Fallopian tube (tissue), 1 donor: Measurements from ENCODE around the genes ATRNL1, ENO4 and VAX1.

GRCh38 chr10:114435876-114436610 lies 31.7 kb upstream of the AFAP1L2 start:
- PRO-cap: no peak

DNA sequence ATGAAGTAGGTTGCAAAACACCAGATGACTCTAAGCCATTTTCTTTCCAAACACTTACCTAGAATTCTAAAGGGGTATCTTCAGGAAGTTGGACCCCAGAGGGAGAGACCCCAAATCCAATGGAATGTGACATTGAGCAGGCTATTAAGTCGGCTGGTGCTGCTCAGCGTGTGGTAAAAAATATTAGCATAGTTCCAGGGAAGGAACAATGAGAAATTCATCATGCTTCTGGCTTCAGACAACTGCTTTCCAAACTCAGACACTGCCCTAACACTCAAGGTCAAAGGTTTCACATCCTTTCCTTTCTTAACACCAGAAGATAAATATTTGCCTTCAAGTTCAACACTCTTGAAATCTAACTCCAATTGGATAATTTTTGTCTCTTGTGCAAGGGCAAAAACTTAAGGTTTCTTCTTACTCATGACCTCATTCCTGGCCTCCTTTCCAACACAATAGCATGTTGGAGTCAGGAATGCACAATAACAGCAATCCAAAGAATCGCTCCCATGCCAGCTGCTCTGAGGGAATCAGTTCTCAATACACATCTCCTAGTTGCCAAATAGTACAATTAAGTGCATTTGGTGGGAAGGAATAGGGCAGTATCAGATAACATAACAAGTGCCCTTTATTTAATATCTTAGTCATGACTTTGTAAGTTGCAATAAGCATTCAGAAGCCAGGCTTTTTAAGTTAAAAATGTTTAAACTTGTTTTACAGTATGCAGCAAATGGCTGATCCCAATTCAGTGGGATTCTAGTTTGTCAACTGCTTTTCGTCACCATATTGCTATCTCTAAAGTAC lies 100.9 kb upstream of the AFAP1L2 start:
- PRO-cap: no peak

DNA sequence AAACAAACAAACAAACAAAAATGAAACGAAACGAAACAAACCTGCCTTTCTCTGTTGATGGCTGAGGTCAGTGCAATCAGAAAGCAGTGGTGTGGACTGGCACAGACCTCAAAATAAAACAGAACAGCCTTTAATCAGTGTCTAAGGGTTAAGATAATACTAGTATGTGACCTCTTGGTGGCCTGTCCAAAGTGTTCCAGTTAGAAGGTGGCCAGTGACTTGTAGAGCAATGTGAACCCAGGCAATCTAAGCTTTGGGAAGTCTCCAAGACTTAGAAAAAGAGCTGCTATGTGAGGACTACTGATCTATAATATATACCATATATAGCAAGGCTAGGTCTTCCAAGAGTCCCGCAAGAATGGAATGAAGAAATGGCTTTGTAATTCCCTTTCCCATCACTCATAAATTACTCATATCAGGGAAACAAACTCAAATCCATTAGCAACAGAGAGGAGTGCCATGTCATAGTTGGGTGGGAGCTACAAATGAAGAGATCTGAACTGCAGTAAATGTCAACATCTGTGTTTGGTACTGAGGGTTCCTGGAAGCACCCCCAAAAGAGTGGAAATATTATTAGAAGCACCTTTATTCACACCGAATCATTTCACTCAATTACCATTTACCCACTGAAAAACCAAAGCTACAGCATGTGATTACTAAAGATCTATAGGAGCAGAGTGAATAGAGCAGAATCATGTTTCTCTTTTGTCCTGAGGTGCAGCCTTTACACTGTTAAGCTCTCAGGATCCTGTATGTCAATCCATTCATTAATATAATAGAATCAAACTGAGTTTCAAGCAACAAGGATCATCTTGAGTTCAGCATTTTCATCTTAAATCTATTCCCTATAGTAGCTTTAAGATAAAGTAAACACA lies 28.0 kb downstream of the ABLIM1 start:
- PRO-cap: no peak

DNA sequence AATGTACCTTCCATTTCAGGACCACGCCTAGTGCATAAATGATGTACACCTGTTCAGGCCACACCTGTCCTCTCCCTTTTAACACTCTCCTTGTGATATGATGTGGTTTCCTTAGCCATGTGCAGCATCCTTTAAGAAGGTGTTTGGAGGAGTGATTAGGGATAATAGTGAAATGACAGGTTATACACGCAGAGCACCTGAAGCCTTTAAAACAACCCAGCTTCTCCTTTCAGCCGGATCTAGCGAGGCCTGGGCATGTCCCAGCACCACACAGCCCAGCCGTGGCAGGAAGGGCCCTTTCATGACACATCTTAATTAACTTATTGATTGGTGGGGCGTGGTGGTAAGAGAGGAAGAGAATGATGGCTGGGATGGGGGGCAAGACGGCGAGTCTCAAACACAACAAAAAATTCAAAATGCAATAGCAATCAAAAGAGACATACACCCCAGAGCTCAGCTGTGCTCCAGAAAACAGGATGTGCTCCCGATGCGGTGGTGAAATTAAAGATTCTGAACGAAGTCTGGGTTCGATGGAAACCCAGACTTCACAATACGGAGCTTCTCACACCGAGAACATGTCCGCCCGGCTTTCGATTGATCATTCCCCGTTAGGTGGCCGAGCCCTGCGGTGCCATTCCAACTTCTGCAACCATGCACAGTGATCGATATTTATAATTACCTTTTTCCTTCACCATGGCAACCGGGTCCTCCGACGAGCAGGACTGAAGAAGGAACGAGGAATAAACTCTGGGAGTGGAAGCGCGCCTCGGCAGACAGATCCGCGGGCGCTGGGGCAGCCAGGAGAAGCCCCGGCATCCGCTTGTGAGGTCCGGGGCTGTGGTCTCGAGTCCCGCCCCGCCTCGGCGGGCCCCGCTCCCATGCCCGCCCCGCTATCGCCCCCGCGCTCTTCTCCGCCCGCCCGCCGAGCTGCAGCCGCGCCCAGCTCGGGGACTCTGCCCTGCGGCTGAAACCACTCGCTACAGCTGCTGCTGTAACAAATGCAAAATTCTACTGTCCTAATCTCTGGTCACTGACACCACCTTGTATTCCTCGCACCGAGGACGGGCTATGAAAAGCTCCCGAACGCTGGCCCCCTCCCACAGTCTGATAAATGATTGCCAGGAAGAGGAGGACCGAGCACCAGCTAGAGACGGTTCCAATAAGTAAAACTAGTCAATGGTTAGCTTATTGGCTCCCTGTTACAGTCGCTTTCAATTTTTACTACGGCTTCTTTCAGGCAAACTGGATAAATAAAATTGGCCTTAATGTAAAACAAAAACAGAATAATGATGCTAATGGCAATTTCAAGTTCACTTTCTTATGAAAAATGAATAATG lies 26.4 kb downstream of the ABLIM1 start:
- PRO-cap: bidirectional peak, plus-strand start at position 236 of the sequence, minus-strand start at position 72 of the sequence; bidirectional peak, plus-strand start at position 743 of the sequence, minus-strand start at position 645 of the sequence; bidirectional peak, plus-strand start at position 936 of the sequence, minus-strand start at position 845 of the sequence; bidirectional peak, plus-strand start at position 1,110 of the sequence, minus-strand start at position 1,106 of the sequence

DNA sequence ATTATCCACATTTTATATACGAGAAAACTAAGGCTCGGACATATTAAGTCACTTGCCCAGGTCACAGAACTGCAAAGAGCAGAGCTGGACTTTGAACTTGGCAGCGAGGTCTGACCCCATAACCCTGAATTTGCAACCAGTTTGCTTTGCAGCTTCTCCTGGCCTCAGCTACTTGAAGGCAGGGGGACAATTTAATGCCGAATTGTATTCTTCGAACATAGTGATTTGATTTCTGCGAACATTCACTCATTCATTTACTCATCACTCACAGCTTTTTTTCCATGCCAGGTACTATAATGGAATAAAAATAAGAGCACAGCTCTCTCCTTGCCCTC lies 7.2 kb downstream of the ABLIM1 start:
- PRO-cap: no peak

GRCh38 chr10:114751901-114752369 lies 69.6 kb upstream of the FHIP2A start:
- PRO-cap: no peak

GRCh38 chr10:114822172-114823276 lies 944 bp downstream of the FHIP2A start:
- PRO-cap: unidirectional peak, minus-strand start at chr10:114822852; unidirectional peak, minus-strand start at chr10:114822937

GRCh38 chr10:114833063-114833600 lies 11.6 kb downstream of the FHIP2A start:
- PRO-cap: no peak

DNA sequence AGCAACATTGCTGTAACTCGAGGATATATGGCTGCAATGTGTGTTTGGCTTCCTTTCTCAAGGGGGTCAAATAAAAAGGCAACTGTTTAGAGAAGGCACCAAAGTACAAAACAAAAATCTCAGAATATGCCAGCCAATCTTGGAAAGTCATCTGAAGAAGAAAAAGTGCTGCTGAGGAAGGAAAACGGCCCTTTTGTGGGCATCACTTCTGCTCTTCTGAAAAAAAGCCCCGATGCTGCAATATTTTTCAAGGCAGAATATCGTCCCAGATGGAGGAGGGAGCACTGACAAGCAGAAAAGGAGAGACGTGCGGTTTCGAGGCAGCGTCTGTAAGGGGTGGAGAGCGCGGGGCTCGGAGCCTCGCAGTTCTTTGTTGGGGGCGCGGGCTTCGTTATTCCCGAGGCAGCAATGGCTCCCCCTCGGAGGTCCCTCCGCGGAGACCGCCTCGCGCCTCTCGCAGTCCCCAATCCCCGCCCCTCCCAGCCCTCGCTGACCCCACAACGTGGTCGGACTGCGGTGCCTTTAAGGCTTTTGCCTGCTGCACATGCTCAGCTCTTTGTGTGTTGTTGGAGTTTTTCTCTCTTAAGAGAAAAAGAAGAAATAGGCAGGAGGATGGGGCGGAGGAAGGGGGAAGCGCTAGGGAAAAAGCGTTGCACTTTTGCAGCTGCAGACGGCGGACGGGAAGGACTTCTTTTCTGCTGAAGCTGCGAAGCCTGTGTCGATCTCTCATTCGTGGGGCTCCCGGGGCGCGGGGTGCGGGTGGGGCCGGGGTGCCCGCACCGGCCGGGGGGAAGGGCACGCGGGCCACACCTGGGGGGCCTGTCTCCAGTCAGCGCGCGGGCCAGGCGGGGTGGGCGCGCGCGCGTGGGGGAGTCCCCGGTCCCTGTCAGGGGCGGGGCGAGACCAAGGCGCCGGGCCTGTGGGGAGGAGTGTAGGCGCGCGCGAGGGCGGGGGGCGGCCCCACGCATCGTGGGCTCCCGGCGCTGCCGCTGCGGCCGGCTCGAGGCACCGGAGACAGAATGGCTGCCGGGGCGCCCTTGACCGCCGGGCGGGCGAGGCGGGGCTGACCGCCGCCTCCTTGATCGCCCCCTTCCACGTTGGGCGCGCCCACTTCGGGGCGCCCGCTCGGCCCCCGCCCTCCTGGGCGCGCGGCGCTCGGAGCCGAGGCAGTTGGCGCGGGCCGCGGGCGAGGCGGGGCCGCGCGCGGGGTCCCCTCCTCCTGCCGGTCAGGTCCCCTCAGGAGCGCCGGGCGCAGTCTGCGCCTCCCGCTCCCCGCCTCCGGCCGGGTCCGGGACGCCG lies at the start of gene ATRNL1:
Gene ATRNL1 (plus strand): TSS at position 1,169 of the 1,299 bp plus-strand sequence.
- PRO-cap: unidirectional peak, plus-strand start at position 1,169 of the sequence

DNA sequence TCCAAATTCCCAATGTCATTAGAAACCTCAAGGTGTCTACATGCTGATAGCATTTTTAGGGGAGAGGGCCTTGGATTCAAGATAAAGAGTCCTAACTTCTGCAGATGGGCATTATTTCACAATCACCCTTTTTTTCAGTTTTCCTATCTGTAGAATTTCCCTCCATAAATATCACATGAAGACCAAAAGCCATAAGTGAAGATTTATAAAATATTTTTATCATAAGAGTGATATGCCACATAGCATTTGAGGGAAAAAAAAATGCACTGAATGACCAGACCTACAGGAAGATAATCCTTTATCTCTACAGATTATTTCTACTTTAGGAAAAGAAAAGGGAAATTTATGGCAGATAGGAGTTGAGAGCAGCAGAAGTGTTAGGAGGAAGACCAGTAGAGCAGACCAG lies 444.1 kb downstream of the GFRA1 start:
- PRO-cap: no peak

DNA sequence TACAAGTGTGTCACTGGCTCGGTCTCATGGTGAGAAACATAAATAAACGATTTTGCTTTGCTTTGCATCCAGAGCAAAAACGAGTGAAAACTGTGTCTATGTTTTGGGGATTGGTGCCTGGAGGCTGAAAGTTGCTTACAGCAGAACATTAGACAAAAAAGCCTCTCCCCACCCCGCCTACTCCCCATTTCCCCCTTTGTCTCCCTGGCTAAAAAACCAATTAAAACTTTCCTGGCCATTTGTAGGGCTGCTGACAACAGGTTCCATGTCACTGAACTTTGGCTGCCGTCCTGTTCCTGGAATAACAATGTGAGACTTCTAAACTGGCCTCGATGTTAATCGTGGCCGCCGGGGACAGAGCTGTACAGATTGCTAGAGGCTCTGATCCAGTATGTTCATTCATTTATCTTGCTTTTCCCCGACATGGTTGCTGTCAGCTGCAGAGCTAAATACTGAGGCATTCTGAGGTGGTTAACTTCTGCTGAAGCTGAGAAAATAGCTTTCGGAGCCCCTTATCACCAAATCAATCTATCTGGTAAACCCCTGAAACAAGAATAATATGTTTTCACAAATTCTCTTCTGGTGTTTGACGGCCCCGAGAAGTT lies 271.7 kb downstream of the GFRA1 start:
- PRO-cap: no peak

GRCh38 chr10:116324628-116325273 lies 503 bp downstream of the CCDC172 start:
- PRO-cap: no peak

- PRO-cap: no peak
Measured at GRCh38 chr10:116708192-116708834, 34.1 kb downstream of the HSPA12A start.

DNA sequence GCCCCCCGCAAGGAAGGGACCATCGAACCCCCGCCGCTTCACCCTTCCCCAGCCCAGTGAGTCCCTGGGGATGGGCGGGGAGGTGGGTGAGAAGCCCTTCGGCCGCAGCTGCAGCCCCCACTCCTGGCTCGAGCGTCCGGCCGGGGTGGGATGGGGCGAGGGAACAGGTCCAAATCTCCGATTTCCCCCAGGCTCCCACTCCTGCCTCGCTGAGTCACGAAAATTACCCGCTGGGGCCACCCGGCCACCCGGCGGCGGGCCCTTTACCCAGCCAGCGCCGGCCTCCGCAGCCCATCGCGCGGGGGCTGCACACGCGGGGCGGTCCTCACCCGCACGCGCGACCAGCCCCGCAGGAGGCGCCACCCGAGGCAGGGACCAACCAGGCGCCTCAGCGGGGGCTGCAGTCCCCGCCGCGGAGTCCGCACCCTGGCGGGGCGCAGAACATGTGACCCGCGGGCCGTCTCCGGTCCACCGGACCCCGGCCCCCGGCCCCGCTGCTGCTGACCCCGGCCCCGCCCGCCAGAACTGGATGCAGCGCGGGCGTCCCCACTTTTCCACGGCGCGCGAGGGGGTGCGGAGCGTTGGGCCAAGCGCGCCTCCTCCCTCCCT lies 483 bp downstream of the HSPA12A start:
- PRO-cap: no peak

GRCh38 chr10:116787836-116788441 lies 45.6 kb upstream of the HSPA12A start:
- PRO-cap: no peak

- PRO-cap: bidirectional peak, plus-strand start at chr10:116849512, minus-strand start at chr10:116849418; bidirectional peak, plus-strand start at chr10:116849822, minus-strand start at chr10:116849720
Measured at GRCh38 chr10:116849343-116850066, at the start of gene ENO4. ENO4 (plus strand) TSS chr10:116849499.

GRCh38 chr10:117138217-117138743 lies at the start of gene VAX1:
VAX1 (minus strand) TSS chr10:117138270.
- PRO-cap: no peak

DNA sequence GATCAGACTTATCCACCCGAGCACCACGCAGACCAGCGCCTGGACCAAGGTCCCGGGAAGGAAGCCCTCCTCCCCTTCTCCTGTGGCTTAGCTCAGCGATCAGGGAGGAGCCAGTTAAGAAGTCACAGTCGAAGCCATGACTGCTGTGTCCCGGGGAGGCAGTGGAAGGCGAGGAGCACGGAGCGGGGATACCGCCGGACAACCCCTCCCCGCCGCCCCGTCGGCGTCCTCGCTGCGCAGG lies 29.6 kb upstream of the VAX1 start:
- PRO-cap: no peak

DNA sequence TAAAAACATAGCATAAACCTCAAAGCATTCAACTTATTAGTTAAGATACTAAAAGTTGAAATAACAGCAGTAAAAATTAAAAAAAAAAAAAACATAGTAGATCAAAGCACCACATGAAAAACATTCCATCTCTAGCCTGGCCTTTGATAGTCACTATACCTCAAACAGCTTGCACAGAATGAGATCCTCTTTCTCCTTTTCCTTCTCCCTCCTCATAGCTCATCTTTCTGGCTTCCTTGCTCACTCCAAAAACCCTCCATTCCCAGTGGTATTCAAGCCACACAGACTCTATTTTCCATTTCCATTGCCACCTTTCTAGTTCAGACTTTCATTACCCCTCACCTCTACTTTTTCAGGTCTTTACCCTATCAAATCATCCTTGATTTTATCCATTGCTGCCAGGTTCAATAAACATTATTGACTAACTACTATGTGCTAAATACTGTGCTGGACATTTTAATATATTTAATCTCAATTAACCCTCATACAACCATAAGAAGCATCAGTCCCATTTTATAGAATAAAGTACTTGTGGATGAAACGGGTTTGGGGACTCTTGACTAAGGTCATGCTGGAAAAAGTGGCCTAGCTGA lies 65.8 kb downstream of the PDZD8 start:
- PRO-cap: no peak

GRCh38 chr10:117318295-117319126 lies 56.7 kb downstream of the PDZD8 start:
- PRO-cap: no peak